Omental fat pad (tissue), 4 donors: ENCODE results near the genes ZNF660, LIMD1 and RTP3.

DNA sequence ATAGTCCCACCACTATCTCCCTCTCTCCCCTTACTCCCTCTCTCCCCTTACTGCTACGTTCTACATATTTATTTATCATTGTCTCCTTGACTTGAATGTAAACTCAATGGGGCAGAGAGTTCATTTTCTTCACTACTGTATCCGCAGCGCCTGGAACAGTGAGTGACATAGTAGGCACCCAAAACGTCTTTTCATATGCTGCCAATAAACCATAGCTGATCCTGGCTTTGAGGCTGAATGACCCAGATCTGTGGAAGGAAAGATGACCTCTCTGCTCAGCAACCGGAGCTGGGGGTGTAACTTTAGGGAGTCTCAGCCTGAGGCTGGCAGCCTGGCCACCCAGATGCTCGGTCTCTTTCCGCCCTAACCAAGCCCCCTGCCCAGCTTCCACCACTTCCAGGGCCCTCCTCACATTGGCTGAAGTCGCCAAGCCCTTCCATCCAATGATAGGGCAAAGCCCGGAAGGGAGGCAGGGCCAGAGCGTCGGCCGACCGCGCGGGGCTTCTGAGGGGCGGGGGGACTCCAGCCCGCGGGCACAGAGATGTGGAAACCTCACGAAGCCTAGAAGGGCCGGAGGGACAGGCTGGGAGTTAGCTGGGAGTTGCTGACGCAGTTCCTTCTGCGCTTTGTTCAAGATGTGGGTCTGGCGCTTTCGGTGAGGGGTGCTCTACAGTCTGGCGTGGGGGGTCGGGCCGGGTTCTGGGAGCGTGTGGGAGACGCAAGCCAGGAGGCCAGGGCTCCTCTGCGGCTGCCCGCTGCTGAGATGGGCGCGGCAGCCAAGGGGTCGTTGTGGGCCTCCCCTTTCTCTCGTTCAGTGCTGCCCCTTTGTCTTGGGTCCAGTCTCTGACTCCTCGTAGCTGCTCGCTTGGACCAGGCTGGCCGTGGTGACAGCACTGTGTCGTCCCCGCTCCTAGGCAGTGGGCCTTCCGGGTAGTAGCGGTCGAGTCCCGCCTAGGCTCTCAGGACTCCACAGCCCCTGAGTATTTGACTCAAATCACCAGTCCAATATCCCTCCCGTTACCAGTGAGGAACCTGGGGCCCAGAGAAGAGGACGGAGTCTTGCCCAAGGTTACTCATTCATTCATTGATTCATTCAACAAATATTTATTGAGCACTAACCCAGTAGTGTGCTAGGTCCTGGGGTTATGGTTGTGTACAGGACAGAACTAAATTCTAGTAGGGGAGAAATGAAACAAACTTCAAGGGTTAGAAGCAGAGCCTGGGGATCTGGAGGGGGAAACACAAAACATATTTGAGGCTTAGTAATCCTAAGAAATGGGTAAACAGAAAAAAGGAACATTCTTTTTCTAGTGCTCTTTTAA, at the start of gene ZNF660:
ZNF660 (plus strand) TSS at position 612 of the 1,322 bp plus-strand sequence.
- PRO-cap: no peak
- RAMPAGE, long total RNA, 4 experiments: start-site peak on the plus strand in 3 of 4 experiments, centred at positions 547 to 605 of the sequence, 38 to 57 reads per replicate

GRCh38 chr3:44768669-44769173, 7.1 kb downstream of the KIF15 start:
- PRO-cap: no peak
- RAMPAGE, long total RNA, 4 experiments: no peak in any of the 4 experiments

DNA sequence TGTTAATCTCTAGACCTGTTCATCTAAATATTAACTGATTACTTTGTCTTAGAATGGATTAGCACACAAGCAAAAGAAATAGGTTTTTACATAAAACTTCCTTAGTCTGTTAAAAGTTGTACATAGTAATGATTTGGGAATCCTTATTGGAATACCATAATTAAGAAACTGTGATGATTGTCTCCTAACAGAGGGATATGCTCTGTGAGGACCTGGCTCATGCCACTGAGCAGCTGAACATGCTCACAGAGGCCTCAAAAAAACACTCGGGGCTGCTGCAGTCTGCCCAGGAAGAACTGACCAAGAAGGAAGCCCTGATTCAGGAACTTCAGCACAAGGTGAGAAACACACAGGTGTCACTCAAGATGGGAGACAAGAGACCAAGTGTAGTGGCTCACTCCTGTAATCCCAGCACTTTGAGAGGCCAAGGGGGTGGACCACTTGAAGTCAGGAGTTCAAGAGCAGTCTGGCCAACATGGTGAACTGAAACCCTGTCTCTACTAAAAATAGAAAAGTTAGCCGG, 23.6 kb upstream of the TMEM42 start:
- PRO-cap: no peak
- RAMPAGE, long total RNA, 4 experiments: no peak in any of the 4 experiments

DNA sequence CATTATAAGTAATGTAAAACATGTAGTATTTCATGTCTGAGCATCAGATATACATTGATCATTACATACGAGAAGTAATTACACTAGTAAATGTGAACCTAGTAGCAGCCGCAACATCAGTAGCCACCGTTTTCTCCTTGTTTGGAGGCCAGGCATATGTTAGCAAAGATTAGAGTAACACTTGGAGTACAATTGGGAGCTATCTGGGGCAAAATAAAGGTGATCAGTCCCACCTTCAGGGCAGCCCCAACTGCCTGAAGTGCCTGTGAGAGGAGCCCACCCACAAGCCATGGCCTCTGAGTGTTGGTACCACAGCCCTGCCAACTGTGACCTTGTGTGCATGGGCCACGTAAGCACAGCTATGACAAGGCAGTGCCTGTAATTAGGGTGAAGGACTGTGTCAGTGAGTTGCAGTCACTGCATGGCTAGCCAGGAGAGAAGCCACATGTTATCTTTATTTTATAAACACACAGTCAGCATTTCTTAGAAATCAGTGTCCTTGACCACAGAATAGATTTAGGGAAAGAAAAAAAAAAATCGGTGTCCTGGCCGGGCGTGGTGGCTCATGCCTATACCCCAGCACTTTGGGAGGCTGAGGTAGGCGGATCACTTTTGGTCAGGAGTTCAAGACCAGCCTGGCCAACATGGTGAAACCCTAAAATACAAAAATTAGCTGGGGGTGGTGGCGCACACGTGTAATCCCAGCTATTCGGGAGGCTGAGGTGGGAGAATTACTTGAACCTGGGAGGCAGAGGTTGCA, 24.8 kb downstream of the EXOSC7 start:
- PRO-cap: no peak
- RAMPAGE, long total RNA, 4 experiments: no peak in any of the 4 experiments

GRCh38 chr3:45021398-45022029, 4.6 kb upstream of the CLEC3B start:
- PRO-cap: no peak
- RAMPAGE, long total RNA, 4 experiments: no peak in any of the 4 experiments

DNA sequence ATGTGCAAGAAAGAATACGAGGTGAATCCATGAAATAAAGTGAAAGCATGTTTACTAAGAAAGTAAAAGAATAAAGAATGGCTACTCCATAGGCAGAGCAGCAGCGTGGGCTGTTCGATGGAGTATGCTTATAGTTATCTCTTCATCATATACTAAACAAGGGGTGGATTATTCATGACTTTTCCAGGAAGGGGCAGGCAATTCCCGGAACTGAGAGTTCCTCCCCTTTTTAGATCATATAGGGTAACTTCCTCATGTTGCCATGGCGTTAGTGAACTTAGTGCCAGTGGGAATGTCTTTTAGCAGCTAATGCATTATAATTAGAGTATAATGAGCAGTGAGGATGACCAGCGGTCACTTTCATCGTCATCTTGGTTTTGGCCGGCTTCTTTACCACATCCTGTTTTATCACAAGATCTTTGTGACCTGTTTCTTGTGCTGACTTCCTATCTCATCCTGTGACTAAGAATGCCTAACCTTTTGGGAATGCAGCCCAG, 38.6 kb downstream of the CLEC3B start:
- PRO-cap: no peak
- RAMPAGE, long total RNA, 4 experiments: no peak in any of the 4 experiments

GRCh38 chr3:45211639-45212386, 14.3 kb downstream of the TMEM158 start:
- PRO-cap: no peak
- RAMPAGE, long total RNA, 4 experiments: no peak in any of the 4 experiments

DNA sequence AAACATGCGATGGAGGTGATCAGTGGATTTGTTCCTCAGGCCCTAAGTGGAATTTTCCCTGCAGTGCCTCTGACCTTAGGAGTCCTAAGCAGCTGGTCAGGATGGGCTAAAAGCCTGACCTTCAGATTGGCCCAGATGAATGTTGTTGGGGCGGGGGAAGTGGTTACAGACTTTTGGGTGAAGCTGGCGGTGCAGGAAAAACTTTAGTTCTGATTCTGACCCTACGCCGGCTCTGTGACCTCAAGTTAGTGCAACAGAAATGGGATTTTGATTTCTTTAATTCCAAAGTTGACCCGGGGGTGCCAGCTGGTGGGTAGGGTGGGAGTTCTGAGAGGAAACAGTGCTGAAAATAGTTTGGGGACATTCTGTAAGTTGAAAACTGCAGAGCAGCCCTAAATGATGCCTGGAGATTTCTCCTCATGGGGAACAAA, 34.7 kb upstream of the LIMD1 start:
- PRO-cap: no peak
- RAMPAGE, long total RNA, 4 experiments: no peak in any of the 4 experiments

DNA sequence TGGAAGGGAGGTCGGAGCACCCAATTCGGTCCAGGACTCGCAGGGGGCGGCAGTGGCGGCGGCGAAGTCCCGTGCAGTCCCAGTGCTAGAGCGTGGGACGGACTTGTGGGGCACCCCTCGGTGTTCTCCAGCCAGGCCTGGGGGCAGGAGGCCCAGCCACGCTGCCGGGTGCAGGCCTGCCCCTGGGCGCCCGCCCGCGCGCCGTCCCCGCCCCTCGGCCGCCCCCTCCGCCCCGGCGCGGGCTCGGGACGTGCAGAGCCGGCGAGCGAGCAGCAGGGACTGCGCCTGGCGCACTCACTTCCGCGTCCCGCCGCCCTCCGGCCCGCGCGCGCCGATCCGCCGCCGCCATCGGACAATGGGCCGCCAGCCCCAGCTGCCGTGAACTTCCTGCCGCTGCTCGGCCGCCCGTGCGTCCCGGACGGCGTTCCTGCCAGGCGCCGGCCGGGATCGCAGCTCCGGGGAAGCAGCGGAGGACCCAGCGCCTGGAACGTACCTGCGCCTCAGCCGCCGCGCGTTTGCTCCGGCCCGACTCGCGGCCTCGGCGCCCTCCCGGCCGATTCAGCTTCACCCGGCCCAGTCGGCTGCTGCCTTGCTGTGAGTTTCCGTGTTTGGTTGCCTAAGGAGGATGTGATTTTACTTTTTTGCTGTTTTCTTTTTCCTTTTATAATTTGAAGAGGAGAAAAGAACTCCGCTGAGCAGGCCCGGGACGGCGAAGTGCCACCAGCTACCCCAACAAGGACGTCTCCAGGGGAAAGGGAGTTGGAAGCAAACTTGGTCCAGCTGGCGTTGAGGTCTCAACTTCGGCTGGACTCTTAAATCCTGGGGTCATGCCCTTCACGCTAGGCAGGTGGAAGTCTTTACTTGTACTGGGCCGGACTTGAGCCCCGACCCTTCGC, at the start of gene LIMD1:
LIMD1 (plus strand) TSS at position 891 of the 896 bp plus-strand sequence.
- PRO-cap: unidirectional peak, plus-strand start at position 255 of the sequence
- RAMPAGE, long total RNA, 4 experiments: no peak in any of the 4 experiments

DNA sequence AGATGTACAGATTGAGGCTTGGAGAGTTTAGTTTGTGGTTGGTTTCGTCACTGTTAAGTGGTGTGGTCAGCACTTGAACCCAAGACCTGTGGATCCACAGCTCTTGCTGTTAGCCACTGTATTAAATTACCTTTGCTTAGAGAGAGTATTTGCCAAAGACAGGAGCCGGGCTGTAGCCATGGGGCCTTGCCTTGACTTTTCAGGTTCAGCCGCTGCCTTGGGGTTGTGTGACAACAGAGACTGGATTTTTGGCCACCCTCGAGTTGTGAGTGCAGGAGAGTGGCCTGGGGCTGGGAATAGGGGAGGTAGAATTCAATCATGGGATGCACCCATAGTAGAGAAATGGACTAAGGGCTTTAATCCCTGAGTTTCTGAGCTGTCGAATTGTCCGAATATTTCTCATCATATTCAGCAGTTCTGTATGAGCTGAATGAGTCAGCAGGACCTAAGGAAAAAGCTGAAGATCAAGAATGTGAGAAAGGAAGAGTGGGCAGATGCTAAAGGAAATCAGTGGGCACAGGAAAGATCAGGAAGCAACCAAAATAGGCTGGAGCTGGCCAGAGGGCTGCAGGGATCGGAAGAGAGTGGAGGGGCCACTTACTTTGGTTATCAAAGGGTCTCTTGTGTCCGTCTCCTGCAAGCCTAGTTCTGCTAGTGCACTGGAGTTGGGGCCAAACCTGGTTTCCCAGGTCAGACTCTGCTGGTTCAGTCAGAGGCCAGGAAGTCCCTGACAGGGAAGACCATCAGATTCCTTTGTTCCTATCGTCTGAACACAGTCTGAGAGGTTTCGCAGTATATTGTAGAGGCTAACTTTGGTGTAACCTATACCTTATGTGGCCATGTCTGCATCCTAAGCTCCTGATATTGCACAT, 44.4 kb upstream of the SACM1L start:
- PRO-cap: no peak
- RAMPAGE, long total RNA, 4 experiments: no peak in any of the 4 experiments

GRCh38 chr3:45679506-45680372, 9.5 kb upstream of the SACM1L start:
- PRO-cap: no peak
- RAMPAGE, long total RNA, 4 experiments: no peak in any of the 4 experiments

DNA sequence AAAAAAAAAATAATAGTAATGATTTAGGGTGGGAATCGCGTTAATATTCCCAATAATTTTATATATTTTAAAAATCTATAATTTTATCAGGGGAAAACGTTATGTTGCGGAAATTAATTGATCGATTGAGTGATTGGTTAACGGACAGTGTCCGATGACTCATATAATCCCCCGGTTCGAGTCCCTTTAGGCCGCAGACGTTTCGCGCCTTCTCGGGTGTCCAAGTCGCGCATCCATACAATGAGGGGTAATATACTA, 1.2 kb upstream of the SACM1L start:
- PRO-cap: no peak
- RAMPAGE, long total RNA, 4 experiments: no peak in any of the 4 experiments

DNA sequence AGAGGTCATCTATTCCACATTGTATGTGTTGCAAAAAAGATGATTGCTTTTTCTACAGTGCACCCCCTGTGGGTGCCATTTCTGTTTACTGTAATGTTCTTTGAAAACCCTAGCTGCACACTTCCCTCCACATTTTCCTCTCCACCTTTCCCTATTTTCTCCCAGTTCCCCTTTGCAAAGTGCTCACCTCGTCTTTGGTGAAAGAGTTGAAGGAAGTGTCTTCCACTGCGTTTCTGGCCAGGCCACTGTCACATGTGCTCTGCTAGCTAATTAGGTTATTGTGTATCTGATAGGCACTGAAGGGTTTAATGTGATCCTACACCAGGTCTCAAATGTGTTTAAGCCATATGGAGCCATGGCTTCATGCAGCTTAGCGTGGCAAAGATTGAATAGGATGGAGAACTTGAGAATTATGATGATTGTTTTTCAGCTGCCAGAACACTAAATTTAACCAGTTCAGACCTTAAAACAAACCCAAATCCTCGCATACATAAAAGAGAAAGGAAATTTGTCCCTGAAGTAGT, 1.5 kb downstream of the SACM1L start:
- PRO-cap: no peak
- RAMPAGE, long total RNA, 4 experiments: no peak in any of the 4 experiments

- PRO-cap: no peak
- RAMPAGE, long total RNA, 4 experiments: no peak in any of the 4 experiments
Measured at GRCh38 chr3:45894037-45894519, 7.7 kb downstream of the CCR9 start.

GRCh38 chr3:46006503-46007186, 11.0 kb upstream of the FYCO1 start:
- PRO-cap: no peak
- RAMPAGE, long total RNA, 4 experiments: no peak in any of the 4 experiments

DNA sequence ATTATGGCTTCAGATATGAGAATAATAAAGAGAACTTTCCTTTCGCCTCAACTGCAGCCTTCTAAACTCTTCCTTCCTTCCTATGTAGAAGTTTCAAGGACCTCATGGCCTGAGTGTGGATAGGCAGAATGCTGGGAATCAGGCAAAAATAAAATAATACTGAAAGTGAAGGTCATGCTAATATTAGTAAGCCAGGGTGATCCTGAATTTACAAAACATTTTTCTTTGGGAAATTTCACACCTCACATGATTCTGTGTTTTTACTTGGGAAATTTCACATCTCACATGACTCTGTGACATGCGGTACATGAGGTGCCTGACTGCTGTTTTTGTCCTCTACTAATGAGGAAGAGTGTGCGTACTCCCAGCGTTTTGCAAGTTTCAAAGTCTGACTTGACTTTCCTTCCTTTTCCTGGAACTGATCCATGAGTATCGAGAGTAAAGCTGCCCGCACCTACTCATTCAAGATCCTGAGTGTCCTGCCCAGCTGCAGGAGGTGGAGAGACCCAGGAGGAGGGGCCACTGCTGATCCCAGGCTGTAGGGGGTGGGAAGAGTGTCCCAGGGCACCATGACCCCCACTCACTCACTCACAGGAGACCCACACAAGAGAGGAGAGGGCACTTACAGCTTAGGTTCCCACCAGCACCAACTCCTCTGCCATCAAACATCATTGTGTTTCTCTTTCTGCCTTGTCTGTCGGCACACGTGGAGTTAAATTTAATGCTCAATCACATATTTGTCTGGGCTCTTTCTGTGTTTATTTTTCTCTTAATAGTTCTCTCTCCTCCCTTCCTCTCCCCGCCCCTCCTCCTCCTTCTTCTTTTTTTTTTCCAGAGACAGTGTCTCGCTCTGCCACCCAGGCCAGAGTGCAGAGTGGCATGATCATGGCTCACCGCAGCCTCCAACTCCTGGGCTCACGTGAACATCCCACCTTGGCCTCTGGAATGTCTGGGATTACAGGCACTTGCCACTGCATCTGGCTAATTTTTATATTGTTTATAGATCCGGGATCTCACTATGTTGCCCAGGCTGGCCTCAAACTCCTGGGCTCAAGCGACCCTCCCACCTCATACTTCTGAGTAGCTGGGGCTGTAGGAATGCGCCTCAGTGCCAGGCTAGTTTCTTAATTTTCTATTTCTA, 1.6 kb upstream of the CCRL2 start:
- PRO-cap: no peak
- RAMPAGE, long total RNA, 4 experiments: no peak in any of the 4 experiments

- PRO-cap: no peak
- RAMPAGE, long total RNA, 4 experiments: no peak in any of the 4 experiments
Measured at GRCh38 chr3:46490713-46491667, 6.8 kb upstream of the RTP3 start.

DNA sequence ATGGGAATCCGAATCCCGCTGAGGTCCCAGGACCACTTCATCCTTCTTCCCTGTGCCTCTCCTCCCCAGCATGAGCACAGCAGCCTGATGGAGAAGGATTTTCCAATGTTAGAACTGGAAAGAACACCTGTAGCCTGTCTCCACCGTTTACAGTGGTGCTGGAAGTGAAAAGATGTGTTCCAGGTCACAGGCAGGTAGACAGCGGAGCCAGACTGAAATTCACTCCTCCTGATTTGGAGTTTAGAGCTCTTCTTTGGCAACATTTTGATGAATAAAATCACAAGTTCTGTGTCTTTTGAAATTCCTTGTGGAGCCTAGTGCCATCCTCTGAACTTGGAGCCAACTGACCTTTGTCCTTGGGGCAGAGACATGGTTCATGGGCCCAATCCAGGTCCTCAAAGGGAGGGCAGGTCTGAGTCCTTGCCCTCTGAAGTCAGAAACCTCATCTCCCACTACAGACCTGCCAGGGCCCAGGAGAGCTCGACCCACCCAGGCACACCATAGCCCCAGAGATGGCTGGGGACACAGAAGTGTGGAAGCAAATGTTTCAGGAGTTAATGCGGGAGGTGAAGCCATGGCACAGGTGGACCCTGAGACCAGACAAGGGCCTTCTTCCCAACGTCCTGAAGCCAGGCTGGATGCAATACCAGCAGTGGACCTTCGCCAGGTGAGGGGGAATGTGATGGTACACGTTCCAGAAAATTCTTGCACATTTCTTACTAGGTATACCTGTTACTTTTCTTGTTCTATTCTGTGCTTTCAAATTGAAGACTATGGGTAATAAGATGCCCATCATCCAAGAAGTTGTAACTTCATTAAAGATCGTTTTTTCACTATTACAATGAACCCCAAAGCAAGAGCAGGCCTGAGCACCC, at the start of gene RTP3:
RTP3 (plus strand) TSS at position 426 of the 875 bp plus-strand sequence.
- PRO-cap: no peak
- RAMPAGE, long total RNA, 4 experiments: no peak in any of the 4 experiments

DNA sequence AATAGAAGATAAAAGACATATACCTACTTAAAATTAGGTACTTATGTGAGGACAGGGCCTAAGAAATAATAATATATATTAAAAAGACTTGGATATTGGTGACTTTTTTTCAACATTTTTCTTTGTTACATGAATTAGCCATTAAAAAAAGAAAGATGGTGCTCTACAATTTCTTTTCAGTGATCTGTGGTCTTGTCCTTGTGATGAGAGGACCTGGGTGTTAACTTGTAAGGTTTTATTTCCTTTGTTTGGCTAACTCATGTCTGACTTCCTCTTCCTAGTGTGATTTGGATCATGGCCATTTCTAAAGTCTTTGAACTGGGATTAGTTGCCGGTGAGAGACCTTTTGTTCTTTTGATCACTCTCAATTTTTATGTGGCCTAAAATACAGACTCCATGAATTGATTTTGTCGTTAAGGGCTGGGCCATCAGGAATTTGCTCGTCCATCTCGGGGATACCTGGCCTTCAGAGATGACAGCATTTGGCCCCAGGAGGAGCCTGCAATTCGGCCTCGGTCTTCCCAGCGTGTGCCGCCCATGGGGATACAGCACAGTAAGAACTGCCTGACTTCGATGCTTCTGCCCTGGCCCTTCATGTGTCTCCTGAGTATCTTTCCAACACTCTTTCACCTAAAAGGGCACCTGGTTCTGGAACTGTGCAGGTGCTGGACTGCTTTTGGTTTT, 1.4 kb downstream of the TDGF1 start:
- PRO-cap: no peak
- RAMPAGE, long total RNA, 4 experiments: no peak in any of the 4 experiments

DNA sequence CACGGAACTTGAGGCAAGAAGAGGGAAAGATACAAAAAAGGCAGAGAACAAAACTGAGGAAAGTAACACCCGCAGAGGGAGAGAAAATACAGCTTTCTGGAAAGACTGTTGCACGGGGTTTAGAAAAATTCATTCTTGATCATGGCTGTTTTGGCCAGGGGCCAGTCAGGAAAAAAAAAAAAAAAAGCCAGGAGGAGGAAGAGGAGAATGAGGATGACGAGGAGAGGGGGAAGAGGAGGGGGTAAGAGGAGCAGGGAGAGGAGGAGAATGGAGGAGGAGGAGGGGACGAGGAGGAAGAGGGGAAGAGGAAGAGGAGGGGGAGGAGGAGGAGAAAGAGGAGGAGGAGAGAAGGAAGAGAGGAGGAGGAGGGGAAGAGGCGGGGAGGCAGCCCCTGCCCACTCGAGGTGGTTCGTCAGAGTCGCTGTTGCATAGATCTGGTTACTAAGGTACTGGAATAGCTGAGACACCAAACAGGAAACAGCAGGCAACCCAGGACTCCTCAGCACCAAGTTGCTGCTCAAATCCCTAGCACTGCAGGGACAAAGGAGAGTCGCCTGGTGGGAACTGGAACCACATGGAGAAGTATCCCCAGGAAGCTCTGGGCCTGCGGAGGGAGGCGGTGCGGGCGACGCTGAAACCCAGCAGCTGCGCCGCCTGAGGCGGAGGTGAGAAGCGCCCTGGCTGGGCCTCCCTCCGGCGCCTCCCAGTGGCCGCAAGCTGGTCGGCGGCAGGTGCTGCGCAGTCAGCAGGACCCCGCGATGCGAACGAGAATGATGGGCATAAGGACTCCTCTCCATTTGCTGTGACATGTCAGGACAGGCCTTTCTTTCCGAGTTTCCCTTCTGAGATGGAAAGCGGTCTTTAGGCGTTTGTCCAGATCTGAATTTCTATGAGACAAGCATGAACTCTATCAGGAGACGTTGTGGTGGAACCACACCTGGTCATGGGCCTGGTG, 17.4 kb downstream of the FAM240A start:
- PRO-cap: no peak
- RAMPAGE, long total RNA, 4 experiments: no peak in any of the 4 experiments